Right cardiac atrium (tissue), 1 donor: ENCODE measurements around a stretch of chr9.

GRCh38 chr9:135933397-135934012 is 26.2 kb upstream of the CAMSAP1 start:
- PRO-cap: no peak

DNA sequence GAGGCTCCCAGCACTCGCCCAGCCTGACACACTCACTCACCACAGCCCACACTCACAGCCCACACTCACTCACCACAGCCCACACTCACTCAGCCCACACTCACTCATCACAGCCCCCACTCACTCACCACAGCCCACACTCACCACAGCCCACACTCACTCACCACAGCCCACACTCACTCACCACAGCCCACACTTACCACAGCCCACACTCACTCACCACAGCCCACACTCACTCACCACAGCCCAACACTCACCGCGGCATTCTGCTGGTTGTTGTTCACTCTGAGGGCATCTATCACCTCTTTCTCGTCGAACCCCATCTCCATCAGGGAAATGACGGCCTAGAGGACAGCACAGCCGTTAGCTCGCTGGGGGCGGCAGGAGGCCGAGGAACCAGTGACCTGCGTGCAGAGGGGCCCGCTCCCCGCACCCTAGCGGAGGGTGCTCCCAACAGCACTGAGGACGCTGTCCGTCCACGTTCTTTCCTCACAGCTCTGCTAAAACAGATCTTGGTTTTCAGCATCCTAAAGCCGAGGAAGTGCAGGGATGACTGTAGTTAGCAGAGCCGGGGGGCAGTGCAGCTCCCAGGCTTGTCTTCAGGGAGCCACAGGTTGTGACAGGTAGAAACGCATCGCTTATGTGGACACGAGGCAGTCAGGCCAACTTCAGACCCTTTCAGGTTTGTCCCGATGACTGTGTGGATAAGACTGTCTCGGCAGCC is 21.6 kb downstream of the UBAC1 start:
- PRO-cap: no peak

- PRO-cap: no peak
Observed at GRCh38 chr9:135962056-135962555, 933 bp upstream of the UBAC1 start.

DNA sequence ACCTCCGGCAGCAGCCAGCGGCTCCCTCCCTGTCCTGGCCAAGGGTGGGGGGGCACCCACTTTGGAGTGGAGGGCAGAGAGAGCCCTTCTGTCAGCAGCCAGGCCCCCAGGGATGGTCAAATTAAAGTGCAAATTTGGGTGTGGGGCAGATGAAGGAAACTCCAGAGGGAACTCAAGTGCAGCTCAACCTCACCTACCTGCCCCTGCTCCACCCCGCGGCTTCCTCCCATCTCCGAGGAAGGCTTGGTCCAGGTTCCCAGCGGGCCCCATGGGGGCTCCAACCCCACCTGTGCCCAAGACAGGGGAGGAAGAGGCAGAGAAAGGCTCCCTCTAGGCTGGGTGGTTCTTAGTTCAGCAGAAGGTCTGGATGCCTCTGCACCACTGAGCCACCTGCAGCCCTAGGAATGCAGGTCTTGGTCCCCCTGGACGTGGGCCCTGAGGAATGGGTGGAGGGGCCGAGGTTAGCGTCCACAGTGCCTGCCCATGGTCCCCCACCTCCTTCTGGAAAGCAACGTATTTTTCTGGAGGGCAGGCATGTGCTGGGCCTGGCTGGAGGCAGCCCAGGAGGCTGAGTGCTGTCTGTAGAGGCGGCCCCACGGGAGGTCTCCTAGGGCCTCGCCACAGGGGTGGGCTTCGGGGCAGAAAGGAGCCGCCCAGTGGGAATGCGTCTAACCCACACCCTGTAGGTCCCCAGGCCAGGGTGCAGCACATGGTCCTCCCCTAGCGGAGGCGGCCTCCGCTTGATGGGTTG is 48.0 kb upstream of the UBAC1 start:
- PRO-cap: no peak

DNA sequence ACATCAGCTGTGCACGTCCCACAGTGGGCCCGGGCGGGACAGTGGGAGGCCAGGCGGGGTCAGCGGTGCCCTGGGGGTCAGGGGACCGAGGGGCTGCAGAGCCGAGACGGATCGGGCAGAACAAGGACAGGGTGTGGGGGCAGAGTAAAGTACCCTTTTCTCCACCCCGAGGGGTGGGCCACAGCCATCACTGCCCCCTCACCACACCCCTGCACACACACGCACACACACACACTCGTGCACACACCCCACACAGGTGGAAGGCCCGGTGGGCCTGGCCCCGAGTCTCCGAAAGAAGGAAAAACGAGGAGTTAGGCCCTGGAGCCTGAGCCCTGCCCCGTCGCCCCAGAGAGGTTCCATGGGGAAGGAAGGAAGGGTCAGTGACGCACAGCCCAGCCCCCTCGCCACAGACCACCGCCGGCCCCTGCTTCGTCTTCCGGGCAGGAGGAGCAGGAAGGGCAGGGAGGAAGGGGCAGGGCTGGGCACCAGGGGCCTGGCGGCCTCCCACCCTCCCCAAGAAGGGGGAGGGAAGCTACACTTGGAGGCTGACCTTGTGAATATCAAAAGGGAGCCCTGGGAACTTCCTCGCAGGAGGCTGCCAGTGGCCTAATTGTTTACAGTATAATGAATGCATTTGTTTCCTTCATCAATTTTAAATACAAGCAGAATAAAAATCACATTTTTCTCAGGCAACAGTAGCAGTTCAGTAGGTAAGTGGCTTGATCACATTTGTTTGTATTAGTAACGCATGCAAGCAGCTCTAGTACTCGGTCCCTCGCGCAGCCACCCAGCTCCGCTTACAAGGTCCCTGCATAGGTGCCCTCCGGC is 49.8 kb upstream of the UBAC1 start:
- PRO-cap: no peak

GRCh38 chr9:136089882-136090753 is 5.0 kb downstream of the NACC2 start:
- PRO-cap: no peak

DNA sequence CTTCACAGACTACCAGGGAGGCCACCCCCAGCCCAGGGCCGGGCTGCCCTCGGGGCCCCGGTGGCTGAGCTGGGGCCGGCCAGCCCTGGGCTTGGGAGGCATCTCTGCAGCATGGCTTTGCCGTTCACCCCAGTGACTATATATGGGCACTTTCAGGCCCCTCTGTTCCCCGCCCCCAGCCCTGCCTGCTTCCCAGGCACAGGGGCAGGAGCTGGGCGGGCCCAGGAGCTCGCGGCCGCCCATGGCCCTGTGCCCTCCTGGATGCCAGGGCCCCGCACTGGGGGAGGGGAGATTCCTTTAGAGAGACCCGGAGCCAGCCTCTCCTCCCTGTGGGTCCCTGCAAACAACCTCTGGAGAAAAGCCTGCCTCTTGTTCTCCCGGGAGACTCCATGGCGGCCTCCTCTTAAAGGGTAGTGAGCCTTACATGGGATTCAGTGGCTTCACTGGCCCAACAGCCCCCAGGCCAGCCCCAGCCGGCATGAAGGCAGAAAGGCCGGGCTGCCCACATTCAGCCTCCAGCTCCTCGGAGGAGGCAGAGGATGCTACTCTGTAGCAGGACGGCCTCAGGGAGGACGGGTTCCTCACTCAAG is 4.2 kb downstream of the NACC2 start:
- PRO-cap: bidirectional peak, plus-strand start at position 224 of the sequence, minus-strand start at position 113 of the sequence

GRCh38 chr9:136149152-136149556 is 30.5 kb upstream of the TMEM250 start:
- PRO-cap: no peak

DNA sequence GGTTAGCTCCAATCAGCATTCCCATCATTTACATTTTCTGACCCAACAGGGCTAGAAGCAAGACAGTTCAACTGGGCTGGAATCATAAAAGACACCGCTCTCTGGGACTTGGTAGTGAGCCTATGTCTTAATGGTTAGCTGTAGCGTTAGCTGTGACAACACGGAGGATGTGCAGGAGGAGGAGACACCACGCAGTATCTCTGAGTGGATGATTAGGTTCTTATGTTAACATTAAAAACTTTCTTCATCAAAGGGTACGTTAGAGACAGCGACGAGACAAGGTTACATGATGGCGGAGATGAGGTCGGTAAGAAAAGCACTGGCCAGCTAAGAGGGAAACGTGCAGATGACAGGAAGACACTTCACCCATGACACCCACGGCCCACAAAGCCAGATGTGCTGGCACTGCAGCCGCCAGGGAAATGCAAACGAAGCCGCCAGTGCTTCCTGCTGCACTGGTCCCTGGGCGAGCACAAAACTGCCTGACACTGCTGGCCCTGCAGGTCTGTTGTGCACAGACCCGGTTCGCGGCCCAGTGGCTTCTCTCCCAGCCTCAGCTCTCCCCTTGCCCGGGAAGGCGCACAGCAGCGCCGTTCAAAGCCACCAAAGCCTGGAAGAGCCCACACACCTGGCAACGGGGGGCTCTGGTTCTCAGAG is 20.3 kb upstream of the LHX3 start:
- PRO-cap: no peak

- PRO-cap: no peak
Observed at GRCh38 chr9:136244310-136245019, 1.1 kb downstream of the QSOX2 start.

- PRO-cap: bidirectional peak, plus-strand start at chr9:136246070, minus-strand start at chr9:136245812
Observed at GRCh38 chr9:136245903-136246431, 355 bp upstream of the QSOX2 start.

DNA sequence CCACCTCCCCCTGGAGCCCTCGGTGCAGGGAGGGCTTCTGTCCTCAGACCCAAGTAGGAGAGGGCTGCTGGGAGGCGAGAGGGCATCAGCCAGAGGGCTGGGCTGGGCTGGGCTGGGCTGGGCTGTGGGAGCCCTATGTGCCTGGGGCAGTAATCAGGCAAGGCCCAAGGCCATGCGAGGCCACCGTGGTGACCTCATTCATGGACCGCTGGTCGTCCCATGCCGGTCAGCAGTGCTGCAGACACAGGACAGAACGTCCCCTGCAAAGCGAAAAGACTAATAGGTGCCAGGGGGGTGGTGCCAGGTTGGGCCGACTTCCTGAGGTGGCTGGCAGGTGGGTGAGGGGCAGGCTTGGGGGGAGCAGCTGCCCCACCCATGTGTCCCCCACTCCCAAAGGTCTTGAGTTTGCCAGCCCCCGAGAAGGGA is 13.9 kb downstream of the GPSM1 start:
- PRO-cap: no peak

DNA sequence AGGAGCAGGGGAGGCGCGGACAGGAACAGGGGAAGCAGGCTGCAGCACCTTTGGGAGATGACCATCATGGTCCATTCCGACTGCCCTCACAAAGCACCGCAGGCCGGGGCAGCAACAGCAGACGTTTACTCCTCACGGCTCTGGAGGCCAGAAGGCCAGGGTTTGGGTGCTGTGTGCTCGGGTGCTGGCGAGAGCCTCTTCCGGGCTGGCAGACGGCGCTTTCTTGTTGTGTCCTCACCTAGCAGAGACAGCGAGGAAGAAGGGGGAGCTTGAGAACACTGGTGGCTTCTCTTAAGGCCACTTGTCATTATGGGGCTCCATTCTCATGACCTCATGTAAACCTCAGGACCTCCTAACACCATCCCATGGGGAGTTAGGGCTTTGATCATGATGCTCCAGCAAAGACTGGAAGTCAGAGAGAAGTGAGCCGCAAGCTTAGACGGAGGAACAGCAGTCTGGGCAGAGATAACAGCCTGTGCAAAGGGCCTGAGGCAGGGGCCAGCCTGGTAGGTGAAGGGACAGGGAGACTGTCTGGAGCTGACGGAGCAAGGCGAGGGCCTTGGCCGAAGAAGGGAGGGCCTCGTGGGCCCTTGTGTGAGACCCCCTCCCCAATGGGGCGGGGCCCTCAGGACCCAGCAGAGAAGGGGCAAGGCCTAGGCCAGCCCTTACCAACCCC is 17.0 kb downstream of the GPSM1 start:
- PRO-cap: no peak

GRCh38 chr9:136354085-136355153 is 9.1 kb downstream of the DNLZ start:
- PRO-cap: bidirectional peak, plus-strand start at chr9:136354793, minus-strand start at chr9:136354652

DNA sequence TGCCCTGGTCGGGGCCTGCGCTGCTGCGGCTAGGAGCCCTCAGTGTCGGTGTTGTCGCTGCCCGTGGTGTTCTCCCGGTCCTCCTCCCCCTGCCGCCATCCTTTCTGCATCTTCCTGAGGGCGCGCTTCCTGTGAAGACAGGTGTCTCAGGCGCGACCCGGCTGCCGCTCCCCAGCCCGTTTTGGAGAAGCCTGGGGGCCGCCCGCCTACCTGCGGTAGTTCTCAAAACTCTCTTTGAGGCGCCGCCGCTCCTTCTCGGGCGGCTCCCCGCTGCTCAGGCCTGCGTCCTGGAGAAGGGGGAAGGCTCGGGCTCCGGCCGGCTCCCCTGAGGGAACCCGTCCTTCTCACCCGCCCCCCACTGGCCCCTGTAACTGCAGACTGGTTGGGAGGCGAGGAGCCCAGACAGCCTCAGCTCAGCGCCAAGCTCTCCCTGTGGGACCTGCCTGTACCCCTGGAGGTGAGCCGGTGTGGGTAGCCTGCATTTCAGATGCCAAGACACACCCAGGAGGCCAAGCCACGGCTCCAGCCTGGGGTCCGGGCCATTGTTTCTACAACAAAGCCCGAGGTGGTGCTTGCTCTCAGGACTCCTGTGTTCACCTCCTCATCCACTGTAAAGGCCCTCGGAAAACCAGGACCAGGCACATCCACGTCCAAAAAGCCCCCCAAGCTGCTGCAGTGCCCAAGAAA is 872 bp upstream of the DNLZ start:
- PRO-cap: no peak

GRCh38 chr9:136437353-136438089 is 2.1 kb downstream of the INPP5E start:
- PRO-cap: no peak

DNA sequence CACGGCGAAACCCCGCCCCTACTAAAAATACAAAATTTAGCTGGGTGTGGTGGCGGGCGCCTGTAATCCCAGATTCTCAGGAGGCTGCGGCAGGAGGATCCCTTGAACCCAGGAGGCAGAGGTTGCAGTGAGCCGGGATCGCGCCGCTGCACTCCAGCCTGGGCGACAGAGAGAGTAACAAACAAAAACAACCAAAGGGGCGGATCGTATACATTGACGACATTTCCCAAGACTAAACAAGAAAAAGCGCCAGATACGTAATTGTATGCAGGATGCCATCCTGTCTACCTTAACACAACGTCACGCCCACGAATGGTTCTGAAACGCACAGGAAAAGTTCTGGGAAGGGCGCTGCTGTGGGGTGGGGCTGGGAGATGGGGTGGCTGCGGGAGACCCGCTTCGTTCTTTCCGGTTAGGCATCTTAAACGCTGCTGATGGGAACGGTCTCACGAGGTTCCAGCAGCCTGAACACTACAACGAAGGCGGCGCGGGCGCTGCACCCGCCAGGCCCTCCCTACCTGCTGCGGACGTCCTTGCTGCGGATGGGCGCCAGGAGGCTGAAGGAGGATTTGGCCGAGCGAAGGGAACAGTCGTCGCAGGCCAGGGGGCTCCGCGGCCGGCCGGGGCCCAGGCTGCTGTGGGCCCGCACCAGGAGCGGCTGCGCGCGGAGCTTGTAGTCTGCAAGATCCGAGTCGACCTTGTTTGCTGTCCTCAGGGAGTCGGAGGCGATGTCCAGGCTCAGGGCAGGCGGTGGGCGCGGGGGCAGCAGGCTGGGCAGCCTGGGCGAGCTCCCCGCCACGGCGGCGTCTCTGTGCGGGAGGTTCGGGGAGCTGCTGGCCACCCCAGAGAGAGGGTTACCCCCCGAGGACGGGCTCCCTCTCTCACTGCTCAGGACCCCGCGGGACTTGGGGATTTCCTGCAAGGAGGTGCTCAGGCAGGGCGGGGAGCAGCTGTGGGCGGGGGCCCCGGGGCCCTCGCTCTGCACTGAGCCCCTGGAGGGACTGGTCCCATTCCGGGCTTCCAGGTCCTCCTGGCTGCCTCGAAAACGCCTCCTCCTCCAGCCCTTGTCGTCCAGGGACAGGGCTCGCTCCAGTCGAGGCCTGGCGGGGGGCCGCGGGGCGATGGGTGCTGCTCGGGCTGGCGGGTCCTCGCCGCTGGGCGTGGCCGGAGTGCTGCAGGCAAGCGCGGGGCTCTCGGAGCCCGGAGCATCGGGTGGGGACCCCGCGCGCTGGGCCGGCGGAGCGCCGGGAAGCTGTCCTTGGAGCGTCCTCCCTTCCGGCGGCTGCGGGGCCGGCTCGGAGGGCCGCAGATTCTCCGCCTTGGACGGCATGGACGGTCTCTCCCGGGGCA is 1.1 kb downstream of the INPP5E start:
- PRO-cap: bidirectional peak, plus-strand start at position 587 of the sequence, minus-strand start at position 544 of the sequence; unidirectional peak, plus-strand start at position 1,185 of the sequence

- PRO-cap: no peak
Observed at GRCh38 chr9:136476396-136476952, 6.4 kb downstream of the SEC16A start.

- PRO-cap: no peak
Observed at GRCh38 chr9:136533797-136534184, 12.1 kb downstream of the NOTCH1 start.

- PRO-cap: unidirectional peak, minus-strand start at chr9:136615385
Observed at GRCh38 chr9:136615187-136616016, 47.3 kb upstream of the EGFL7 start.